ENCODE measurements around the genes SUPT4H1, HSF5 and PPM1E.

- RRBS = no CpG with 5 or more reads among the region's 16 CpGs
Measured at GRCh38 chr17:58308493-58308864, 20.1 kb downstream of the TSPOAP1 start.

DNA sequence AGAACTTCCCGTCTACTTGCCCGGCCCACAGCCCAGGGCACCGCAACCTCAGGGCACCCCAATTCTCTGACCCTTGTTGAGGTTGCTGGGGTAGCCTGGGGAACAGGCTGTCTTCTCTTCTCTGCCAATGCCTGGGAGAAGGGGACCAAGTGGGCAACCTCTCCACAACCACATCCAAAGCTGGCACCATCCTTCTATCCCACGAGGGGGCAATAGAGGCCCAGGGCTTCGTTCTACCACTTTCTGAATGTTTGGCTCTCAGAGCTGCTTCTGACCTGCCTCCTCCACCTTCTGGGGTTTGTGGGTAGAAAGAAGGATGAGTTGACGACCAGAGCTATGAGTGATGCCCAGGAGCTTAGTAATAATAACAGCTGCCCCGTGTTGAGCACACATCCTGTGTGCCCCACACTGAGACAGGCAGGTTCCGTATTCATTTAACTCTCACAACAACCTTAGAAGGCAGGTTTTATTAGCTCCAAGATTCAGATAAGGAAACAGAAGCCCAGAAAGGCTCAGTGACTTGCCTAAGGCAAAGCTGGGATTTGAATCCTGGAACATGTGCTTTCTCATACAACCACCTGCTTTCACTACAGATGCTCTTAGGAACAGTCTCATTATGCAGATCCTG lies 11.1 kb downstream of the TSPOAP1 start:
- RRBS = no CpG with 5 or more reads among the region's 8 CpGs

GRCh38 chr17:58323738-58324294 lies 4.8 kb downstream of the TSPOAP1 start:
- RRBS = no CpG with 5 or more reads among the region's 8 CpGs

- RRBS = under 1% methylated on average over 12 of the region's 38 CpGs
Measured at GRCh38 chr17:58324295-58324682, 4.3 kb downstream of the TSPOAP1 start.

GRCh38 chr17:58330659-58330993 lies 2.0 kb upstream of the TSPOAP1 start:
- RRBS = no CpG with 5 or more reads among the region's 10 CpGs

DNA sequence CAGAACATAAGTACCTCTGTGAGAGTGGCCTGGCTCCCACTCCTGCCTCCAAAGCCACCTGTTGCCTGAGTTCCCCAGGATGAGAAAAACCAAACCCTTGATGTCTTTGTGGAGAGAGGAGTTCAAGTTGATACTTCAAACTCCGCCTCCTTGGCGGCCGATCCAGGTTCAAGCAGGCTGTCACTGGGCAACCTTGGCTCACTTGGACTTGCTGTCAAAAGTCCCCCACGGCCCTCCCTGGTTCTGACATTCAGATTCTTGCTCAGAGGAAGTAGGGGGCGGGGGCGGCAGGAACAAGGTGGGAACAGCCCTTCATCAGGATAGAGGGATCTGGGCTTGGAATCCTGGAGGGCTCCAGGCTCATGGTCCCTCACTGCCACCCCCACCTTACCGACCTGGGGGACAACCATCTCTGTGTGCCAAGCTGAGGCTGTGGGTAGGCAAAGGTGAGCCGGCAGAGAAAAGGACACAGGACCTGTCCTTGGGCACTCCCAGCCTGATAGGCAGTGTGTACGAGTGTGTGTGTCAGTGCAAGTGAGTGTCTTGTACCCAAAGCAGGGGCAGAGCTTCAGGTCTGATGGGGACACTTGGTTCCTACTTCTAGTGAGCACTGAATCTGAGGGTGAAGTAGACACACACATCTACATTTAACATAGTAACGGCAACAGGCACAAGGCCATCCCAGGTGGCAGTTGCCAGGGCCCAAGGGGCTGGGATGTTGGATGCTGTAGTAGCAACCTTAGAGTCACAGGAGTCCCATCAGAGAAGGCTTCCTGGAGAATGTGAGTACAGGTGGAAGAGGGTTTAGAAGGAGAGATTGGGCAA lies 6.6 kb upstream of the TSPOAP1 start:
- RRBS = no CpG with 5 or more reads among the region's 10 CpGs

DNA sequence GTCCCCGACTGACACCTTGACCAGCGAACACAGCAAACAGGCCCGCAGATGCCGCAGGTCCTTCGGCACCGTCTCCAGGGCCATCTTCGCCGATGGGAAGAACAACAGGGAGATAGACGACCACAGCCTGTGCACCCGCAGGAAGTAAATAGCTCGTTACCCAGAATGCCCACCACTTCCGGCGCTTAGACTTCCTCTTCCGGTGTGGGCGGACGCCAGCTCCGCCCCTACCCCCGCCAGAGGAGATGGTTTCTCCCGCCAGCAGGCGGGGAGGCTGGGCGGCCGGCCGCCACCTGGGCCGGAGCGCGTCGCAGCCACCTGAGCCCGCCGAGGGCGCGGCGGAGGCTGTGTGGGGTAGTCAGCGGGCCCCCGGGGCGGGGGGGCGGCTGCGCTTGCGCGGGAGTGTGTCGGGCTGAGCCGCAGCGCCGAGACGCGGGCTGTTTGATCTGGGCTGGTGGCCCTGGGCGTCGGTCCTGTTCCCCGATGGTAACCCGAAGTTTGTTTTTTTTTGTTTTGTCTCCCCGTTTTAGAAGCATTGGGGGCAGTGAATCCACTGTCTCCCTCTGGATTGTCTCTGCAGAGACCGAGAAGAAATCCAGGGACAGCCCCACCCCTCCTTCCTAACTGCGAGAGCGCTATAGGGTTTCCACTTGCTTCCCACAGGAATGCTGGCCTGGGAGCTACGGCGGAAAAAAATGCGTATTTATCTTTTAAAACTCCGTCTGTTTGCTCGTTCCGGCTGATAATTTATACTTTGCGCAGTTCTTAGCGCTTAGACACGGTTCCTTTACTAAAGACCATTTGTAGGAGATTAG lies at the start of gene SUPT4H1:
TSS of gene SUPT4H1 (minus strand) at position 150 of the 815 bp plus-strand sequence.
- RRBS = 2% methylated on average over 15 of the region's 62 CpGs

GRCh38 chr17:58375065-58375738 lies 23.2 kb upstream of the SUPT4H1 start:
- RRBS = no CpG with 5 or more reads among the region's 9 CpGs

DNA sequence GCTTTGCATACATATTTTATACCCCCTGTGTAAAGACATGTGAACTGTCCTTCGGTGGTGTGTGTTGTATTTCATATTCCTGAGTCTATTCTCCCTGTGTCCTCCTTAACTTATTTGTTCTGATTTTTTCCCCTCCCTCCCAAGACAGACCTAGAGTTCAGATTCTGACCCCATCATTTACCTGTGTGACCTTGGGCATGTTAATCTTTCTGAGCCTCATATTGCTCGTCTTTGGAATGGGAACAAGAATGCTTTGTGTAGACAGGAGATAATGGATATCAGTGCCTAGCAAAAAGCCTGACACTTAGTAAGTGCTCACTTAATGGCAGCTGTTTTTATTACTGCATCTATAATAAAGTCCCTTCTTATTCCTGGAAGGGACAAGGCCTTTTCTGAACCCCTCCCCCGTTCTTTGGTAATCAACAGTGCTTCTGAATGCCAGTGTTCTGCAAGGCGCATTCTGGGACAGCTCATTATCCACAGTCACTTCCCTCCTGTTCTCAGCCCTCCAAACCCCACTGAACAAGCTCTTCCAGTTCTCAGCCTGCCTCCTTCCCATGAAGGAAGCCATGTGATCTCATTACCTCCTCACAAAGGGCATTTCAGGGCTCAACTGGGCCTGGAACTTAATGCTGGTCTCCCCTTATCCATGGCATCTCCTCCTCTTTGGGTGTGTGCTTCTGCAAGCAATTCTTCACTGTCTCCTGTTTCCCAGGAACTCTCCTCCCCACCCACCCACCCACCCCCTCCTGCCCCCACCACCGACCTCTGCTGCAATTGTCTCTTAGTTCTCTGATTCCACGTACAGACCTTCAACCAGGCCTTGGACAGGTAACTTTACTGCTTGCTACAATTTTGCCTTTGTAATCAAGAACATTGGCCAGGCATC lies 25.2 kb upstream of the SUPT4H1 start:
- RRBS = no CpG with 5 or more reads among the region's 6 CpGs

- RRBS = no CpG with 5 or more reads among the region's 1 CpG
Measured at GRCh38 chr17:58387673-58387935, 29.7 kb downstream of the RNF43 start.

DNA sequence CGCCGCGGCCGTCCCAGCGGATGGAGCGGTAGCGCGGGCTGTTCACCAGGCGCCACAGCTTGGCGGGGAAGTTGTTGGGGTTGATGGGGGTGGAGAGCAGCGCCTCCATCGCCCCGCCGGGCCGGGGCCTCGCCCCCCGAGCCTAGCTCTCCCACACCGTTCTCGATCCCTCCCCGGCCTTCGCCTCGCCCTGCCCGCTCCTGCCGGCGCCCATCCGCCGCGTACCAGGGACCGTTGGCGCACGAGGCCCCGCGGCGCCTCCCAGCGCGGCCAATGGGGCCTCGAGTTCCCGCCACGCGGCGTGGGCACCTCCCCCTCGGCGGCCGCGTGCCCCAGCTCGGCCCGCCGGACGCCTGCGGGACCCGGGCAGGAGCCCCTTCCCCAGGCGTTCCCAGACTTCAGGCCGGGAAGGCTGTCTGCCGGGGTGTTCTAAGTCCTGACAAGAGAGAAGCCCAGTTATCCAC lies at the start of gene HSF5:
TSS of gene HSF5 (minus strand) at position 243 of the 464 bp plus-strand sequence.
- RRBS = 60% methylated on average over 8 of the region's 54 CpGs

- RRBS = no CpG with 5 or more reads among the region's 2 CpGs
Measured at GRCh38 chr17:58516878-58517400, 2.5 kb upstream of the MTMR4 start.

GRCh38 chr17:58679854-58680252 lies 12.0 kb downstream of the IGBP1C start:
- RRBS = no CpG with 5 or more reads among the region's 9 CpGs

DNA sequence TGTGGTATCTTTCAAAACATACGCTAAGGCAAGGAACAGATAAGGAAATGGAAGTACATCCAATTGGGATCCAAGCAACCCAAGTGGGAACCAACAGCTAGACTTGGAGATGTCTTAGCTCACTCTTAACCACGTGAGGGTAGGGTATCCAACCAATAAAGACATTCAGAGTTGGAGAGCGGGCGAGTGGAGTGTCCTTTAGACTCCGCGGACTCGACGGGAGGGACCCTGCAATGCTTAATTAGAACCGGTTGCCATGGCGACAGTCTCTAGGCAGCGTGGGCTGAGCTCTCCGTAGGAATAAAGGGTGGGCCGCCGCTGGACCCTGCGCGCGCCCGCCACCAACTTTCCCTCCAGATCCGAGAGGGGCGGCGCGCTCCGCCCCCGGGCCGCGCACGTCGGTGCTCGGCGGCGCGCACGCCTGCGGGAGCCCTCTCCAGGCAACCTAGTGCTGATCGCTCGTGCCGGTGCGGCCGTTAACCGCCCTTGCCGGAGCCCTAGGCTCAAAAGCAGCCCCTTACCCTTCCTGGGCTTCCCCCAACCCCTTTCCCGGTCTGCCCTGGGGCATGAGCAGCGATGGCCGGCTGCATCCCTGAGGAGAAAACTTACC lies at the start of gene PPM1E:
TSS of gene PPM1E (plus strand) at position 433 of the 610 bp plus-strand sequence.
- RRBS = 6% methylated on average over 15 of the region's 44 CpGs

DNA sequence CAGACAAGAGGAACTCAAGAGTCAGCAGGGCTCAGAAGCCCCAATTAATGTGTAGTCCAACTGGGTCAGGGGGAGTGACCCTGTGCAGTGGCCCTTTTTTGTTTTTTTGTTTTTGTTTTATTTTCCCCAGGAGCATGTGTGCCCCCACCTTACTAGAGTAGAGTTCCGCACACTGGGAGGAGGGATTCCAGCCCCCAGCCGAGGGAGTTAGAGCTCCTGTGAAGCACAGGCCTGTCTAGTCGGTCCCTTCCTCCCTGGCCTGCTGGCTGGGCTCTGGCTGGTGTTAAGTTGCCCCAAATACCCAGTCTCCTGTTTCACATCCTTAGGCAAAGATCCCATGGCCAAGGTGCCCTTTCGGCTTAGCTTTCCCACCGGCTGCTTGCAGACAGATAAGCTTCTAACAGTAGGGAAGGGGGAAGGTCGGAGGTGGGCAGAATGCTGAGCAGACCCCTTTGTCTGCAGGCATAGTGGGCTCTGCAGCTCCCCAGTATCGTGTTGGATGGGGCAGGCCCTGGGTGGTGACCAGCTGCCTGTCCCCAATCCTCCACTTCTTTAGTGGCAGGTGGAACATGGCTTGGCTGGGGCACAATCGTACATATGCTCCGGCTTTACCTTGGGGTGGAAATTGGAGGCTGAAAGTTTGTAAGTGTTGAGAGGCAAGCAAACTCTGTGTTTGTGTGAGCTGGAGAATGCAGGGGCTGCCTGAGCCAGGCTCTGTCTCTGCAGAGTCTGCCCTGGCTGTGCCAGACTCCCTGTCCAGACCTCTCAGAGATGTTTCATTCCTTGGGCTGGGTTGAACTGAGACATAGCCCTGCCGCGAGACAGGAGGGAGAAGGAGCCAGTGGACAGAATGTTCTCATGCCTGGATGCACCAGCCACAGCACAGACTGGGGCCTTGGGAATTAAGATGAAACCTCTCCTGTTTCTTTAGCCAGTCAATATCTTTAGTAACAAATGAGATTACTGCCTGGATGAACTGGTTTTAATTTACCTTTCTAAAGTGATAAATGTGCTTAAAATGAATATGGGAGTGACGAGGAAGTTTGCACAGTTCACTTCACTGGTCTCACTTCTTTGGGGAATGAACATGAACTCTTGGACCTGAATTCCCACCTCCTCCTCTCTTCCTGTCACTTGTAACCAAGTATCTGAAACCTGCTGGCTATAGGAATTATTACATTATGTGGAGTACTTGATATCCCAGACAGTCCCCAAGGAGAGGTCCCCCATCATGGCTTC lies 39.8 kb downstream of the YPEL2 start:
- RRBS = no CpG with 5 or more reads among the region's 12 CpGs

DNA sequence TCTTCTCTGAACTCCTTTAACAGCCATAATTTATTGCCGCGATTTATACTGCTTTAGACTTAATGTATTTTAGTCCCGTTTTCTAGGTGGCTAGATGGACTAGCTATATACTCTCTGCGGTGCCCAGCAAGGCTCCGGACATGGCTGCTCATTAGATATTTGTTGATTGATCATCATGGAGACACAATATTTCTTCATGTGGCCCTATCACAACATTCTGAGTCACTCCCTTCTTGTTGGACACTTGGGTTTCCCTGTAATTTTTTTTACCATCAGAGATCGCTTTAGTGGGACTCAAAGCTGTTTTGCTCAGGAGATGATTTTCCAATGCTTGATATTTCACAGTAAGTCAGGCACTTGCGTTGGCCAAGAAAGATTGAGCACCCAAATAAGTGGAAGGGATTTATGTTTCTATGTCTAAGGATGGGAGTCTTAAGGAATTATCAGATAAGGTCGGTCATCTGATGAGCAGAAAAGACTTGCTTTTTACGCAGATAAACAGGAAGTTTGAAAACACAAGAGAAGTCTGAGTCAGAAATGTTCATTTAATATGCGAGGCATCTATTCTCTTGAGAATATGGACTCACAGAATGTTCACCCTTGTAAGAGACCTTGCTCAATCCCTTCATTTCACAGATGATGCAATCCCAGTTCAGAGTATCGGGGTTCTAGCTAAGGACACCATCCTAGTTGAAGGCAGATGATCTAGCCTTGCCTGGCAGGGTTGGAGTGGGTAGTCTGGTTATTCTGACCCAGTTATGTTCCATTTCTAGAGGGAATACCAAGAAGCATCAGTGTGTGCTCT lies 42.2 kb downstream of the YPEL2 start:
- RRBS = no CpG with 5 or more reads among the region's 11 CpGs

DNA sequence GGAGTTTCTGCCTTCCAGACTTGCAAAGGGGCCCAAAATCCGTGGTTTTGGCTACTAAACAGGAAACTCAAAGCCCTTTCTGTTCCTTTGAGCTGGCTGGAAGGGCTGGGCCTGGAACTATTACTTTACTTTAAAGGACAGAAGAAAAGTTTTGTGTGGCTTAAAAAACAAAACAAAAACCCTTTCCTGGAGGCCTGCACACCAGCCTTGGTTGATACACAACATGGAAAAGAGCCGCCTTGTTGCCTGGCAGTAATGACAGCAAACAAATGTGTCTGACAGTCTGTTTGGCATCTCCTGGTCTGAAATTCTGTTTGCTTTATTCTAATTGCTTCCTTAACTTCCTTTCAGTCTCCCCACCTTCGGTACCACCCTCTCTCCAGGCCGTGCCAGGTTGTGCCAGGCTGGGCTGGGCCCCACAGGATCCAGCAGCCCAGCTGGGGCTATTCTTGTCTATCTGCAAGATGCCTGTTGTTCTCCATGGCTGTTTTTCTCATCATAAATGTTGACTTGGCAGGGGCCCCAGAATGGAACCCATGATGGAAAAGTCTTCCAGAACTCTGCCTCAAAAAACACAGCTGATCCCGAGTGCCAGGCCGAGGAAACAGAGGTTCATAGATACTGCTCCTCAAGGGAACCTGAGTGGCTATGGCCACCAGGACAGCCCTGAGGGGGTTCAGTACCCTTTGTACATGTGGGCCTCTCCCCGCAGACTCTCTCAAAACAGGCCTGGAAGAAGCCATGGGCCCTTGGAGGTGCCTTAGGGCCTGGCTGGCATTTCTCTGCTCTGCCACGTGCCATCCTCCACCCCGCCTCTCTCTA lies 50.3 kb downstream of the YPEL2 start:
- RRBS = no CpG with 5 or more reads among the region's 9 CpGs

GRCh38 chr17:59399155-59399638 lies 67.7 kb downstream of the YPEL2 start:
- RRBS = no CpG with 5 or more reads among the region's 5 CpGs

GRCh38 chr17:59436776-59437406 lies 105.4 kb downstream of the YPEL2 start:
- RRBS = 97% methylated on average over 3 of the region's 11 CpGs

GRCh38 chr17:59440510-59441735 lies 109.5 kb downstream of the YPEL2 start:
- RRBS = no CpG with 5 or more reads among the region's 13 CpGs

Measured in hTERT-HM (cell line).